Bronchus (tissue), 1 donor: ENCODE results near the genes RPP25L, ARID3C and ARHGEF39.

GRCh38 chr9:34577440-34578101 is 12.0 kb downstream of the CNTFR start:
- PRO-cap = no peak

GRCh38 chr9:34606763-34607411 is 5.0 kb downstream of the RPP25L start:
- PRO-cap = no peak

GRCh38 chr9:34612007-34612738 is at the start of gene RPP25L:
TSS of gene RPP25L (minus strand) at chr9:34612097.
- PRO-cap = bidirectional peak, plus-strand start at chr9:34612238, minus-strand start at chr9:34612075

DNA sequence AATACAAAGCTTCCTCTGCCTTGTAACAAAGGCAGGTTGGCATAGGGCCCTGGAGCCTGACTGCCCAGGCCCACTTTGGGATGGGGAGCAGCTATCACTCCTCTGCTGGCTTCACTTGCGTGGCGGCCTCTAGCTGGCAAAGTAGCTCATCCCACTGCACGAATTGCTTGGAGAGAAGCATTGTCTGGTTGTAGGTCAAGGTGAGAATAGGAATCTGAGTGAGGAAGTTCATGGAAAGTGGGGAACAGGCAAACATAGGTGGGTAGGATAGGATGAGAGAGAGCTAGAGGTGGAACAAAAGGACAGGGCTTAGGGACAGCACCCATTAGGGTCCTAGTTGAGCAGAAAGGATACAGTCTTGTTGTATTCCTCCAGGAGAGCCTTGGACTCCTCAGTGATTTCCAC is 1.8 kb upstream of the RPP25L start:
- PRO-cap = no peak

- PRO-cap = unidirectional peak, minus-strand start at chr9:34629039
Measured at GRCh38 chr9:34628813-34629154, at the start of gene ARID3C. TSS of gene ARID3C (minus strand) at chr9:34629066.

DNA sequence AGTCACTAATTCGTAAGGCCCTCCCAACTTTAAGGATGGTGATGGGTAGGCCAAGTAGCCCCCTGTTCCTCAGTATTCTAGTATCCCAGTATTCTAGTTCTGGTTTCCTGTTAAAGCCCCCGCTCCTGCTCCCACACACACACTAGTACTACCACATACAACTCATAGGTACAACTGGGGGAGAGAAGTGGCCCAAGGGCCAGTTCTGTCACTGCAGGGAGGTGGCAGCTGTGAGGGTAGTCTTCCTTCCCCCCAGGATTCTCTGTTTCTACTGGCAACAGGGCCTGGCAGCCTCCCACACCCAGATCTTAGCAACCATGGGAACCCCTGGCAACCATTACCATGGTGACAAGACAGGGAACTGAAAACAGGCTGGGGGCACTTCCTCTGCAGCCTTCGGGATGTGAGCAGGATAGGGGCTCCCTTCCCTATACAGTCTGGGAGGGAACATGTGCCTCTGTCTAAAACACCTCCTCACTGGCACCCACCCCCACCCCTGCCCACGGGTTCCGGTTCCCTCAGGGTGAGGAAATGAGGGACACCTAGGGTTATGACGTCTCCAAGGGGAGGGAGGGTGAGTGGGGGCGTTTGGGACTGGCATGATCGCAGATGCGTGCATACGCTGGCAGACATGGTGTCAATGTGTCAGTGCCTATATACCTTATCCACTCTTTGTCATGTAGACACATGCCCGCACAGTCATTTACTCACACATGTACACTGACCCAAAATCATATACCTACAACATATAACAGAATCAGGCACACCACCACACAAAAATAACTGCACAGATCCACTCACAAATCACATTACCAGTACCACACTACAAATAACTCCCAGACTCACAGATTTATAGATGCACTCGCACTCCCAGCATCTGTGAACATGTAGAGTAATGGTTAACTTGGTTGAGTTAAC is 3.0 kb upstream of the DNAJB5 start:
- PRO-cap = no peak

DNA sequence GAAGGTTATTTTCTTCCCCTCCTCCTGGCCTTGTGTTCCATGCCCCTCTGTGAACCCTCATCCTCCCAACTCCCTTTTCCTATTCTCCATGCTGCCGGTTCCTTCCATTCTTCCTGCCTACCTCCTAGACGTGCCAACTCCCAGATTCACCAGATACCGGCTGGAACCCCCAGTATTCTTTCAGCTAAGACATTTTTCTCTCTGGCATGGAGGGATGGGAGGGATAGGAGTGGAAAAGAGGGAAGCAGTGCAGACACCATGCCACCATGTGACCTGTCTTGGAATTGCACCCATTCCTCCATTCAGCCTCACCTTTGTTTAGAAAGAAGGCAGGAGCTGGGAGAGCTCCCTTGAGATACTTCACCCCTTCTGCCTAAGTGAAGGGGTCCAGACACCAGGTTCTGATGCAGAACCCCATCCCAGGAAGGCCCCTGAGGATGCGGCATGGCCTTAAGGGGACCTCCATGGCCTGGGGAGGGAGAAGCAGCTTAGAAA is 4.8 kb downstream of the DNAJB5 start:
- PRO-cap = no peak

DNA sequence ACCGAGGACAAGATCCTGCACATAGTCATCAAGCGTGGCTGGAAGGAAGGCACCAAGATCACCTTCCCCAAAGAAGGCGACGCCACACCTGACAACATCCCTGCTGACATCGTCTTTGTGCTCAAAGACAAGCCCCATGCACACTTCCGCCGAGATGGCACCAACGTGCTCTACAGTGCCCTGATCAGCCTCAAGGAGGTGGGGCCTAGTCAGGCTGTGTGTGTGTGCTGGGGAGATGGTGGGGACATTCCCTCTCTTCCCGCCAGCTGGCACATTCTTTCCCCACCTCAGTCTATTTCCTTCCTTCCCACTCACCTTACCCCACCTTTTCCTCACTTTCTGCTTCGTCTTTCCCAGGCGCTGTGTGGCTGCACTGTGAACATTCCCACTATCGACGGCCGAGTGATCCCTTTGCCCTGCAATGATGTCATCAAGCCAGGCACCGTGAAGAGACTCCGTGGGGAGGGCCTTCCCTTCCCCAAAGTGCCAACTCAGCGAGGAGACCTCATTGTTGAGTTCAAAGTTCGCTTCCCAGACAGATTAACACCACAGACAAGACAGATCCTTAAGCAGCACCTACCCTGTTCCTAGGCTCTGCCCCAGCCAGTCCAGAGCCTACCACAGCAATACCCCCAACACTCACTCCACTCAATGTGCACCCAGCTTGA is 7.3 kb downstream of the DNAJB5 start:
- PRO-cap = no peak

GRCh38 chr9:35089005-35089626 is 7.3 kb downstream of the PIGO start:
- PRO-cap = no peak

DNA sequence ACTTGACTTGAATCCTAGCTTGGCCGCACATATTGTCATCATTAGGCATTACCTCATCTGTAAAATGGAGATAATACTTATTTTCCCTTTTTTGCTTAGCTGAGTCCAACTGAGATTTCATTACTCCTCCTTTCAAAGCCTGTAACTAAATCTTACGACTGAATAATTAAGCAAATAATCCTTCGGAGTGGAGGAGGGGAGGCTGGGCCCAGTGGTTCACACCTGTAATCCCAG is 354 bp upstream of the PIGO start:
- PRO-cap = no peak

GRCh38 chr9:35310415-35310656 is 148.5 kb downstream of the UNC13B start:
- PRO-cap = no peak

DNA sequence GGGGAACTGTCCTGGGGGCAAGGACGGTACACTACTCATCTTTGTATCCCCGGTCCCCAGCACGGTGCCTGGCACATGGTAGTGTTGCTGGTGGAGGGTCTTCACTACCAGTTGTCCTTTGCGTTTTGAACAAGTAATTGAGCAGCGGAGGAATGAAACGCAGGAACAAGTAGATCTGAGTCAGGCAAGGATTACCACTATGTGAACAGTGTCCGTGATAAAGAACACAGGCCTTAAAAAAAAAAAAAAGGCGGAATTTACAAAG is 884 bp downstream of the RUSC2 start:
- PRO-cap = no peak

- PRO-cap = no peak
Measured at GRCh38 chr9:35559847-35561167, 3.4 kb downstream of the FAM166B start.

GRCh38 chr9:35598926-35599481 is 6.1 kb upstream of the TESK1 start:
- PRO-cap = no peak

DNA sequence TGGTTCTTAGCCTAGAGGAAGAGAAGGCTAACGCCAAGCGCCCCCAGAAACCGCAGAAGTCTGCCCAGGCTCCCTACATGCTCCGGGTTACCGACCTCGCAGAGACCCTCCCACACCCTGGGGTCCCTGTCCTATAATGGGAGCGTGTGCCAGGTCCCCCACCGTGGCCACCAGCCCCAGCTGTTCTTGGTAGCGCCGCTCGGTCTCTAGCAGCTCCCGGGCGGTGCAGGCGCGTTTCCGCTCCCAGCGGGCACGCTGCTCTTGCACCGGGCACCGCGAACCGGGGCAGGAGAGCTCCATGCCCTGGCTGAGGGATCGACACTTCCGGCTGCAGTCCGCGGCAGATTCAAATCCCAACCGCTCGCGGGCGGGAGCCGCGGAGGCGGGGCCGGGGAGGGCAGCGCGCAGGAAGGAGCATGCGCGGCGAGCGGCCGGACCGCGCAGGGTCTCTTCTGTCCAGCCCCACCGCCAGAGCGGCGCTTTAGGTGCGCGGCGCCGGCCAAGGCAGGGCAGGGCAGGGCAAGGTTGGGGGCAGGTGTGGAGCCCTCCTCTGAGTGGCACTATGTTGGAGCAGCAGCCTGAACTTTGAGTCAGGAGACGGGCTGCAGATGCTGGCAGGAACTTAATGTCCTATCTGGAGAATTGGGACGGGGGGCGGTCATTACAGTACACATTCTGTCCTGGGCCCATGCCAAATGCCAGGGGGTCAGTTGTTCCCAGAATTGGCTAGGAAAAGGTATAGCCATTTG is at the start of gene ARHGEF39:
ARHGEF39 (minus strand) TSS at position 326 of the 749 bp plus-strand sequence.
- PRO-cap = bidirectional peak, plus-strand start at position 471 of the sequence, minus-strand start at position 320 of the sequence

DNA sequence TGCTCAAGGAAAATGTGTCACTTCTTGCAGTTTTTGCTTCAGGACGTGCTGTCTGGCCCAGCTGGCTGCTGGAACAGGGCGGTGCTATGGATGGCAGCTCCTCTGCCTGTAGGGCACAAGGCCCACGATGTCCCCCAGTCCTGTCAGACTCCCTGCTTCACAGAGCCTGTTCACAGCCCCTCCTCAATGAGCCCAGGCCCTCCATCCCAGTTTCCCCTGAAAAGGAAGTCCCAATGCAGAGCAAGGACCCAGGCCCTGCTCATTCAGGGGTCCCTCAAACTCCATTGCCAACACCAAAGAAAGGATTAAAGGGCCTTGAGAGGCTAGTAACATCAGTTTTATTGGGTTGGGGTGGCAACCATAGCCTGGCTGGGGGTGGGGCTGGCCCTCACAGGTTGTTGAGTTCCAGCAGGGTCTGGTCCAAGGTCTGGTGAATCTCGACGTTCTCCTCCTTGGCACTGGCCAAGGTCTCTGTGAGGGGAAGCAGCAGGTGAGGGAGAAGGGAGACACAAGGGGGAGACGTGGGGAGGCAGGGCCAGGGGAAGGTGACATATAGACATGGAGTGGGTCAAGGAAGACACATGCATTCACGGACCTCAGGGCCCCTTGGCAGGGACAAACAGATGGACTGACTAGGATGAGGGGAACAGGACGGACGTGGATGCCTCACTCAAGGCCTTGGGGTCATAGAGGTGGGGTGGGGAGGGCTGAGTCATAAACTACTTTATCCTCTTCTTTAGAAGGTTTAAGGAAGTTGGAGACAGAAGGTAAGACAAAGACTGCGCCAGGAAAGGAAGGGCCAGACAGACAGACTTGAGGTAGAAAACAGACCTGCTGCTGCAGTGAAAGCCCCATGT is 7.8 kb downstream of the TPM2 start:
- PRO-cap = no peak

GRCh38 chr9:35690066-35691005 is 611 bp upstream of the TPM2 start:
- PRO-cap = bidirectional peak, plus-strand start at chr9:35690123, minus-strand start at chr9:35689925; bidirectional peak, plus-strand start at chr9:35690938, minus-strand start at chr9:35690666

GRCh38 chr9:35719163-35719540 is 12.8 kb downstream of the TLN1 start:
- PRO-cap = no peak

DNA sequence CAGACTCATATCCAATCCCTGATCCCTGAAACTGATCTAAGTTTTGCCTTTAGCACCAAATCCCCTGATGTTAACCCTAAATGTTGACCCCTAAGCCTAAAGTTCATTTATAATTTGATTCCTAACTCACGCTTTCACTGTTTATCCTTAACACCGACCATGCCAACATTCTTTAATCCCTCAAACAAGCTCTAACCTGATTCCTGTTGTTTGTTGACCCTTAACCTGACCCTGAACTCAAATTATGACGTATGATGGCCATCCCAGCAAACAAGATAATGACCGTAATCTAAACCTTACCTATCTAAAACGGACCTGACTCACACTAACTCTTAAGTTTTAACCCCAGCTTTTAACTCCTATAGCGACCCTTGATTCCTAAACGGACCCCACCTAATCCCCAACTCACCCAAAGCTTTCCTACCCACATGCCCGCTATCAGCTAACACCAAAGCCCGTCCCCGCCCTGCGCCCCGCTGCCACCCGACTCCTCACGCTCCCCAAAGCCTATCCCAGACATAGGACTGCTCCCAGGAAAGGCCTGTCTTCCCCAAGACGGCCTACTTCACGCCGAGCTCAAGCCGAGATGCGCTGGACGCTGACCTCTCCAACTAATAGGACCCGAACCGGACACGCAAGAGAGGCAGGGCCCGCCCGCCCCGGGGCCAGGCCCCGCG is 499 bp downstream of the TLN1 start:
- PRO-cap = unidirectional peak, minus-strand start at position 613 of the sequence

- PRO-cap = bidirectional peak, plus-strand start at chr9:35833078, minus-strand start at chr9:35832920
Measured at GRCh38 chr9:35832791-35833339, 3.8 kb downstream of the TMEM8B start.